Brain (tissue), 1 donor: ENCODE results near the genes RFT1, PRKCD and SELENOK.

DNA sequence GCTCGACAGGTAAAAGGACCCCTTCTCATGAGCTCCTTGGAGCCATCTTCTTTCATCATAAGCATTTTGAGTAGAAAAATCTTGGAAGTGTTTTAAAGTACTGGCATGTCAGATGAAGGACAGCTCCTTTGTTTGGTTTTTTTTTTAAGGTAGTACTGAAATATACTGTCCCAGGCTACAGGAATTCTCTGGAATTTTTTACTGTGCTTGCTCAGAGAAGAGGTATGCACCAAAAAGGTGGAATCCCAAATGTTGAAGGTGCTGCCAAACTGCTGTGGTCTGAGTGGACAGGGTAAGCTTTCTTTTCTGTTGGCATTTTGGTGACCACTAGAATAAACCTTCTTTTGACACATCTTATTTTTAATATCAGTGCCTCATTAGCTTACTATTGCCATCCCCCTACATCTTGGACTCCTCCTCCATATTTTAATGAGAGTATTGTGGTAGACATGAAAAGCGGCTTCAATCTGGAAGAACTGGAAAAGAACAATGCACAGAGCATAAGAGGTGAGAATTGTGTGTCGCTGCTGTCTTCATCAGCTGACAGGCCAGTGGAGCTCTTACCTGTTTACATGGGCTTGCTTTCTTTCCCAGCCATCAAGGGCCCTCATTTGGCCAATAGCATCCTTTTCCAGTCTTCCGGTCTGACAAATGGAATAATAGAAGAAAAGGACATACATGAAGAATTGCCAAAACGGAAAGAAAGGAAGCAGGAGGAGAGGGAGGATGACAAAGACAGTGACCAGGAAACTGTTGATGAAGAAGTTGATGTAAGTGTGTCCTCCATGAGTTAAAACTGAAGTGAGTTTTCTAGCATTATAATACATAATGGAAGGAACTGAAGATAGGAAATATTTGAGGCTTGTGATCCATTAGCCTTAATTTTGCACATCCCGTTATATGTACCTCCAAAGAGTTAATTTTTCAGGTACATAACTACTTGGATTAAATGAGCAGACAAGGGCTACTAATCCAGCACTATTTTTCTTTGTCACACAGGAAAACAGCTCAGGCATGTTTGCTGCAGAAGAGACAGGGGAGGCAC is 7.5 kb downstream of the GNL3 start:
- RRBS: no CpG with 5 or more reads among the region's 6 CpGs

DNA sequence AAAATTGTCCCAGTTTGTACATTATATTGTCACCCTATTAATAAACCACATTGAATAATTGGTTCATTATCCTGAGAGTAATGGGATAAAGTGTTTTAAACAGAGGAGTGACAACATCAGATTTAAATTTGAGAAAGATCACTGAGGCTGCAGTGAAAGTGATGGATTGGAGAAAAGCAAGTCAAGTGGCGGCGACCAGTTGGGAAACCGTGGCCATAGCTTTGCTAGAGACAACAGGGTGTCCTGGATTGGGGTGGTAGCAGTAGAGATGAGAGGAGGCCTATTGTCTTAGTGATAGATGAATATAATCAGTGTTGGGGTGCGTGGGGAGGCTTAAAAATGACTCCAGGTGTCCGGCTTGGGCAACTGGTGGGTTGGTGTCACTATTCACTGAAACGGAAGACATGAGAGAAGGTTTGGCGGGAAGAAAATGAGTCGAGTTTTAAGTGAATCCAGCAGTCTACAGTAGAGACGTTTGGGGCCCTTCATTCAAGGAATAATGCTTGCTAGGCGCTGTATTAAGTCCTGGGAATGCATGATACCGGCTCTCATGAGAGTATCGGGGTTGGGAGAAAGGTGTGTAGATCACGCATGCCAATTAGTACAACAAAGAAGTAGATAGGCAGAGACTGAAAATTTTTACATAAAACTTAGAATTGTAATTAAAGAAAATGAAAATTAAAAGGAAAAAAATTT is 832 bp downstream of the NEK4 start:
- RRBS: no CpG with 5 or more reads among the region's 13 CpGs

- RRBS: no CpG with 5 or more reads among the region's 11 CpGs
These were observed 16.4 kb downstream of the ITIH3 start for GRCh38 chr3:52810896-52811433.

DNA sequence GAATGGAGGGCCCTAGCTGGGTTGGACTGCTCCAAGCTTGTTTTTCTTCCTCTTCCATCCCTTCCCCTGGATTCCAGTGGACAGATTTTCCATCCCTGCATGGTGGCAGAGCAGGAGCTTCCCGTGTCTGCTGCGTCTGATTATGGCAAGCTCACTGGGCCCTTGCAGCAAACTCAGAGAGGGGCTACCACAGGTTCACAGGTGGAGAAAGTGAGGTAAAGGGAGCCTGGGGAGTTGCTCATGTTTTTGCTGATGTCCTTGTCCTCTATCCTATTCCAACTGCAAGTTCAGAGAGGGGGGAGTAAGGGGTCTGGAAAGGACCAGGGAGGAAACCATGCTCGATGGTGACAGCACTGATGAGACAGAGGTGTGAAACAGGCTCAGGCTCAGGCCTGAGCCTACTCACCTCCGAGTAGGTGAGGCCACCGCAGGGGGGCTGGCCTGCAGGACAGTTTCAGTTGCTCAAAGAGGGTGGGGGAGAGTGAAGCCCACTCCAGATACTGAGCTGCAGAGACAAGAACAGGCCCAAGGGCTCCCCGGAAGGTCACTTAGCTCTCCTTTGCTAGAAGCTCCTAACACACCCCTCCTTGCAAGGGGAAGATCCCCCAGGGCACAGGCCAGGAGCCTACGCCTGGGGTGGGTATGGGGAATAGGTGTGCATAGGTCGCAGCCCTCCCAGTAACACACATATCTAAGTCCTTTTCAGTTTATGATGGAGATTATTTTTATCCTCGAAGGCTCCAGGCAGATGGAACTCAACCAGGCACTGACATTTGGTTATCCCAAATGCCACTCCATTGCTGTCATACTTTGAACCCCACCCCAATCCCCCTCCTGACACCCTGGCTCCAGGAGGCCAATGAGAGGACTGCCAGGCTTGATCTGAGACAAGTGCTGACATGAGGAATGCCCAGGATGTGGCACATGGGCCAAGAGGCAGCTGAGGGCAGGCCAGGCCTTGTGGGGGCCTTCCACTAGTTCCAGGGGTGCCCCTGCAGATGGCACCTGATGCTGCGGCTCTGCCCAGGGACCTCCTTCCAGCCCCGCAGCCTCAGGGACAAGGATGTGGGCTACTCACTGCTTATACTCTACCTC is 911 bp upstream of the MUSTN1 start:
- RRBS: no CpG with 5 or more reads among the region's 11 CpGs

GRCh38 chr3:52838944-52839725 is 4.3 kb upstream of the MUSTN1 start:
- RRBS: no CpG with 5 or more reads among the region's 5 CpGs

DNA sequence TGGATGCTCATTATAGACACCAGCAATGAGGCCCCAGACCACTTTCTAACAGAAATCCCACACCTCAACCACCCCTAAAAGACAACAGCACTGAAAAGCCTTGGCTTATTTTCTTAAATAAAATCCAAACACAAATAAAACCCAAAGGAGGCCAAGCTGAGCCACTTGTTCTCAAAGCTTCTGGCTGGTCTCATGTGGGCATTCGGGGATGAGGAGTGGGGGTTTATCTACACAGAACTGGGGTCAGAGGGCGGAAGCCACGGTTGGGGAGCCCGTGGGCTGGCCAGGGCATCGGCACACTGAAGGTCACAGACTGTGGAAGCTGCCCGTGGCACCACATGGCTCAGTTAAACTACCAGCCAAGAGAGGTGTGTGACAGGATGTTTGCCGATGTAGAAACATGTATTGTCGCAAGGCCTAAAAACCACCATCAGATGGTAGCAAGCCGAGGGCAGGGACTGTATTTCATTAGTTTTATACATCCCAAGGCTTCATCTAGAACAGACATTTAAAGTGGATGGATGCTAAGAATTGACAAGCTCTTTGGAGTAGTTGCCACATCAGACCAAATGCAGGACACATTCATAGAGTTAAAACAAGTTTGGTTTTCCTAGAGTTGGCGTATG is 9.4 kb upstream of the MUSTN1 start:
- RRBS: no CpG with 5 or more reads among the region's 10 CpGs

DNA sequence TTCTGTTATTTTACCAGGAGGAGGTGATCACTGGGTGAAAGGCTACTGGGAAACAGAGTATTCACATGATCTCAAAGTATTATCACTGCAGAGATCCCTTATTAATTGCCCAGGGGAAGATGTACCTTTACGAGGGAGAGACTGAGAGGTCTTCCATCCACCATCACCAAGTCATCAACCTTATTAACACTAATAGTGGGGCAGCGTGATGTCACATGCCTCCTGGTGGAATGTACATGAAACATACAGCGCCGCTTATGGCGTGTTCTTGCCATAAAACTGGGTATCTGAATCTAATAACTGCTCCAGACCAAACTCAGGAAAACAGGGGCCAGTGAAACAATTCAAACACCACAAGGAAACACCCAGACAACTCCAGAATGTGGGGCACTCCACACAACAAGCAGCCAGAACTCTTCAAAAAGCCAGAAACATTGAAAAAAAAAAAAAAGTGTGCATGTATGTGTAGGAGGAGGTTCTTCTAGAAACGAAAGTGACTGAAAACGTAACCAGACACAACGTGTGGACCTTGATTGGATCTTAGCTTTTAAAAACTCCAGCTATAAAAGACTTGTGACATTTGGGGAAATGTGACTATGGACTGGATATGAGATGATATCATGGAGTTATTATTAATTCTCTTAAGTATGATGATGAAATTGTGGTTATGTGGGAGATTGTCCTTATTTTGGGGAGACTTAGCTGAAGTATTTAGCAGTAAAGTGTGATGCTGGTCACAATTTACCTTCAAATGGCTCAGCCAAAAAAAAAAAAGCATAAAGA is 4.5 kb downstream of the STIMATE start:
- RRBS: no CpG with 5 or more reads among the region's 8 CpGs

GRCh38 chr3:52978034-52978657 is 67.7 kb downstream of the SFMBT1 start:
- RRBS: no CpG with 5 or more reads among the region's 2 CpGs

- RRBS: 98% methylated on average over 15 of the region's 54 CpGs
These were observed 46.8 kb downstream of the SFMBT1 start for GRCh38 chr3:52998570-52999906.

DNA sequence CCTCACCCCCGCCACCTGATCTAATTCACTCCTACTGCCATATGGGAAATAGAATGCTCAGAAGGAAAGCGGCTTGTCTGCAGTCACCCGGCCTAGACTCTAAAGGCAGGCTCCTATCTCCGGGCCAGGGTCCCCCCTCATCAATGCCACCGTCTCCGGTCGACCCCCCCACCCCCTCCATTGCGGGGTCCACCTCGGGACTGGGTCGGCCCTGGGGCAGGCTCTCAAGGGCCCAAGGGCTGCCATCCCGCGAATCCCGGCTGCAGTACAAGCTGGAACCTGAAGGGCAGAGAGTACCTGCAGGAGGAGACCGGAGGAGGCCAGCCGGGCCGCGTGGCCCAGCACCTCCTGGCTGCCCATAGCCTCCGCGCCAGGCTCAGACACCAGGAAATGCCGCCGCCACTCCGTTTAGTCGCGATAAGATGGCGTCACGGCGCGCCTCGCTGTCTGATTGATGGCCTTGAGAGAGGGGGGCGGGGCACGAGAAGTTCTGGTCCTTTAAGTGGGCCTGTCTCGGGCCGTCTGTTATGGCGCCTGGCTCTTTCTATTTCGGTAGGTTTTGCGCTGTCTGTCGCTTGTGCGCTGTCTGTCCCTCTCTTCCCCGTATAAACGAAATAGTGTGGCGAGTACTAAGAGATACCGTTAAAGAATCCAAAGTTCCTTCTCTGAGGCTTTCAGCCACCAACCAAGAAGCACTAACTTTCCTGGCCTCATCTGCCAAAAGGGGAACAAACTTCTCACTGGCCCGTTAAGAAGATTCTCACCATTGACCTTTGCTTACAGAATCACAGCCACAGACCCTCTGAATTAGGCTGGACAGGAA is at the start of gene RFT1:
Gene RFT1, minus strand, starts transcription at position 395 of the 823 bp plus-strand sequence.
- RRBS: 2% methylated on average over 8 of the region's 43 CpGs

GRCh38 chr3:53131879-53132278 is 1.6 kb upstream of the RFT1 start:
- RRBS: no CpG with 5 or more reads among the region's 3 CpGs

GRCh38 chr3:53160957-53161872 is at the start of gene PRKCD:
Gene PRKCD, plus strand, starts transcription at chr3:53161209.
- RRBS: 2% methylated on average over 54 of the region's 109 CpGs

DNA sequence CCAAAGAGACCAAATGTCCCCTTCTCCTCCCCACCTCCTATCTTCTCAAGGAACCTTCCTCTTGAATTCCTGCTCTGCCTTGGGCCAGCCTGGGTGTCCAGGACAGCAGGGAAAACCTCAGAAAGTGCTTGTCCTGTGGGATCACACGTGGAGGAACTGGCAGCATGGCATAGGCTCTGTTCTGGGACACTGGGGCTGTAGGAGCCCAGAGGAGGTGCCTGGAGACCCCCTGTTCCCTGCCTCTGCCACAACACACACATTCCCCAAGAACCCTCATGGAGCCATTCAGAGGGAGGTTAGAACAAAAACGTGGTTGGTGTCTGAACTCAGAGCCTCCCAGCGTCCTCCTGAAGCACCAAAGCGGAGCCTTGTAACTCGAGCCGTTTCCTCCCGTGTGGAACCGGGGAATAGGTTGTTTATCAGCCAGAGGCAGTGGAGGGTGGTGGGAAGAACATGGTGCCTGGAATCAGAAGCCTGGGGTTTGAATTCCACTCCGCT is 33.0 kb downstream of the PRKCD start:
- RRBS: no CpG with 5 or more reads among the region's 9 CpGs

- RRBS: 74% methylated on average over 2 of the region's 14 CpGs
These were observed 32.0 kb downstream of the TKT start for GRCh38 chr3:53223586-53224453.

DNA sequence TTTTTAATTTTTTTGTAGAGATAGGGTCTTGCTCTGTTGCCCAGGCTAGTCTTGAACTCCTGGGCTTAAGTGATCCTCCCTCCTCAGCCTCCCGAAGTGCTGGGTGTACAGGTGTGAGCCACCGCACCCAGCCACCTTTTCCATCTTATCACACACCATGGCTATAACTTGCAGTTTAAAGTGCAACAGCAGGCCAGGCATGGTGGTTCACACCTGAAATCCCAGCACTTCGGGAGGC is 25.7 kb upstream of the TKT start:
- RRBS: no CpG with 5 or more reads among the region's 3 CpGs

GRCh38 chr3:53478843-53479239 is 15.6 kb upstream of the CACNA1D start:
- RRBS: no CpG with 5 or more reads among the region's 3 CpGs

DNA sequence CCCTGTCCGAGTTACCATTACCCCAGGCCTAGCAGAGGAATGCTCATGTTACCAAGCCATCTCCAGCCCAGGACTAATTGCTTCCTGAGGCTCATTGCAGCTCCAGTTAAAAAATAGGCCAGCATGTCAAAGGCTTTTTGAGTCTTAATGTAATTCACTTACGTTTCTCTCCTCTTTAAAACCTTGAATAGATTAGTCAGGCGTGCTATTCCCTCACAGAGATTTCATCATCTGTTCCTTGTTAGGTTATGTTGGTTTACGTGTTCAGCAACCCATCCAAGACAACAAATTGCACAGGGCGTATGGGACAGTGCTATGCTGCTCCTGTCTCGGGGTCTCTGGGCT is 117.2 kb downstream of the CHDH start:
- RRBS: no CpG with 5 or more reads among the region's 6 CpGs

DNA sequence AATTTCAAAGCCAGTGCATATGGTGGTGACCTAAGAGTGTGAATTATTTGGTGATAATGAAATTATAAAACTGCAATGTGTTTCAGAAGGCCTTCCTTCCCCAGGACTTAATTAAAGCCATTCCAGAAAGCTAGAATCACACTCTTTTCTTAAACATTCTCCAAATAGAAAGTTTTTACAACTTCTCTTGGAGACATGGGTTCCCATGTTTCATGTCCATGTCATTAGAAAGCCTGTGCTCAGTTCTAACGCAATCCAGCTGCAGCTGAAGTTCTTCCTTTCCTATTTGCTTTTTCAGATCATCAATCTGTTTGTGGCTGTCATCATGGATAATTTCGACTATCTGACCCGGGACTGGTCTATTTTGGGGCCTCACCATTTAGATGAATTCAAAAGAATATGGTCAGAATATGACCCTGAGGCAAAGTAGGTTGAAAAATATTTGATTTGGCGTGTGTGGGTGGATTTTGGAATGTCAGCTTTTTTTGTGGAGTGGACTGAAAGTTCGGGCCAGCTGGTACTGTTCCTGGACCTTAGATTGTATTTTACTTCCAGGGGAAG is 69.8 kb downstream of the CHDH start:
- RRBS: no CpG with 5 or more reads among the region's 5 CpGs

GRCh38 chr3:53843636-53844004 is 2.6 kb downstream of the CHDH start:
- RRBS: no CpG with 5 or more reads among the region's 4 CpGs

DNA sequence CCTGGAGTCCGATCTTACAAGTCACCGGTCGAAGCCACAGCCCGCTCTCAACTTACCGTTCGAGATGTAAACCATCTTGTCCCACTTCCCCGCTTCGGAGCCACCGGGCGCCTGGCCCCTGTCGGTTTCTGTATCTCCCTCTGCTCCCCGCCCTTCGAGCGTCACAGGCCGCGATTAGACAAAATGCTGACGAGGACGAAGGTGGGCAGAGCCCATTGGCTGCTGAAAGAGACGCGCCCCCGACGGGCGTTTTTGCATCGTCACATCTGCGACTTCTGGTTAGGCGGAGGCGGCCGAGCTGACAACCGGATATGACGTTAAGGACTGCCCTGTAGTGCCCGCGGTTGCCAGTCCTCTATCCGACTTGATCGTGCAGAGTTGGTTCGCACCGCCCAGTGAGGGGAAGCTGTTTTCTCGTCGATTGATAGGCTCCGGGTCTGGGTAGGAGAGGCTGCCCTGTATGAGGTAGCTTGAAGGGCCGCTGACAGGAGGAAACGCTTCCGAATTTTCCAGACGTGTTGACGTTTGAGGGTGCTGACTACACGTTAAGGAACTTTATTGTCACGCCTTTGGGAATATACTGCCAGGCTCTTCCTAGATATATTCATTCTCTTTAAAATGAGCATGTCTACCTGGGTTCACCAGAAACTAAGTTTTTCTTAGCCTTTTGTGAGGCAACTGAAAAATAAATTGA is at the start of gene SELENOK:
Gene SELENOK, minus strand, starts transcription at position 146 of the 694 bp plus-strand sequence.
- RRBS: 2% methylated on average over 8 of the region's 46 CpGs